Metastatic Breast Carcinoma in the Ovary (tissue), 3 donors: ENCODE measurements around a stretch of chr6.

- PRO-cap, 3 experiments, result no peak in any of the 3 experiments
Measured at GRCh38 chr6:29636149-29636653, 3.2 kb upstream of the GABBR1 start.

- PRO-cap, 3 experiments, result no peak in any of the 3 experiments
Measured at GRCh38 chr6:29708251-29709463, 14.6 kb upstream of the HLA-F start.

DNA sequence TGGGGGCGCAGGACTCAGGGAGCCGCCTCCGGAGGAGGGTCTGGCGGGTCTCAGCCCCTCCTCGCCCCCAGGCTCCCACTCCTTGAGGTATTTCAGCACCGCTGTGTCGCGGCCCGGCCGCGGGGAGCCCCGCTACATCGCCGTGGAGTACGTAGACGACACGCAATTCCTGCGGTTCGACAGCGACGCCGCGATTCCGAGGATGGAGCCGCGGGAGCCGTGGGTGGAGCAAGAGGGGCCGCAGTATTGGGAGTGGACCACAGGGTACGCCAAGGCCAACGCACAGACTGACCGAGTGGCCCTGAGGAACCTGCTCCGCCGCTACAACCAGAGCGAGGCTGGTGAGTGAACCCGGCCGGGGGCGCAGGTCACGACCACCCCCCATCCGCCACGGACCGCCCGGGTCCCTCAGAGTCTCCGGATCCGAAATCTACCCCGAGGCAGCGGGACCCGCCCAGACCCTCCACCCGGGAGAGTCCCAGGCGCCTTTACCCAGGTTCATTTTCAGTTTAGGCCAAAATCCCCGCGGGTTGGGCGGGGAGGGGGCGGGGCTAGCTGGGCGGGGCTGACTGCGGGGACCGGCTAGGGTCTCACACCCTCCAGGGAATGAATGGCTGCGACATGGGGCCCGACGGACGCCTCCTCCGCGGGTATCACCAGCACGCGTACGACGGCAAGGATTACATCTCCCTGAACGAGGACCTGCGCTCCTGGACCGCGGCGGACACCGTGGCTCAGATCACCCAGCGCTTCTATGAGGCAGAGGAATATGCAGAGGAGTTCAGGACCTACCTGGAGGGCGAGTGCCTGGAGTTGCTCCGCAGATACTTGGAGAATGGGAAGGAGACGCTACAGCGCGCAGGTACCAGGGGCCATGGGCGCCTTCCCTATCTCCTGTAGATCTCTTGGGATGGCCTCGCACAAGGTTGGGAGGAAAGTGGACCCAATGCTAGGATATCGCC is 634 bp downstream of the HLA-F start:
- PRO-cap, 3 experiments, result peak in 3 of 3 experiments; most common plus-strand start position 595 of the sequence (in 1); most common minus-strand start position 490 of the sequence (in 3)

DNA sequence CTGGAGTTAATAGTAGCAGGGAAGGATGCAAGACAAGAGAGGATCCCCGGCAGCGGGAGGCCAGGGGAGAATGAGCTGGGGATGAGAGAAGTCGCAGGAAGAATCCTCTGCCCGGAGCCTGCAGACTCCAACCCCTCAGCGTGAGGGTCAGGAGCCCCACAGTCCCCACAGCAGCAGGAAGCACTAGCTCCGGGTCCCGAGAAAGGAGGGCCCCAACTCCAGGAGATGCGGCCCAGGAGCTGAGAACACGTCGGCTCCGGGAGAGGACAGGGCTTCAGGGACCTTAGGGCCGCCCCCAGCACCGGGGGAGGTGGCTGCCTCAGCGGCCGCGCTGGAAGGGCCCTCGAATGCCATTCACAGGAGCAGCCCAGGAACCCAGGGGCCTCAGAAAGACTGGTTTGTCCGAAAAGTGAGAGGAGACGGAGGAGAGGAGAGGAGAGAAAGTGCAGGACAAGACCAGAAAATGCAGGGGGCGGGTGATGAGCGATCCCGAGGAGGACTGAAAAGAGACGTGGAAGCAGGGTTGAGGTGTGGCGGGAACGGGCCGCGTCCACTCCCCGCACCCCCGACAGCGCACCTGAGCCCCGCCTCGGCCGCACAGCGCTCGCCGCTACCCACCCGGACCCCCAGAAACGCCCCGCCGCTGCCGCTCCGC is 25.1 kb downstream of the HLA-F start:
- PRO-cap, 3 experiments, result no peak in any of the 3 experiments

GRCh38 chr6:29887106-29888302 is 54.8 kb upstream of the HLA-A start:
- PRO-cap, 3 experiments, result peak in 3 of 3 experiments; most common plus-strand start chr6:29887730 (in 3); most common minus-strand start chr6:29888081 (in 3)

- PRO-cap, 3 experiments, result no peak in any of the 3 experiments
Measured at GRCh38 chr6:29908678-29909181, 33.6 kb upstream of the HLA-A start.

DNA sequence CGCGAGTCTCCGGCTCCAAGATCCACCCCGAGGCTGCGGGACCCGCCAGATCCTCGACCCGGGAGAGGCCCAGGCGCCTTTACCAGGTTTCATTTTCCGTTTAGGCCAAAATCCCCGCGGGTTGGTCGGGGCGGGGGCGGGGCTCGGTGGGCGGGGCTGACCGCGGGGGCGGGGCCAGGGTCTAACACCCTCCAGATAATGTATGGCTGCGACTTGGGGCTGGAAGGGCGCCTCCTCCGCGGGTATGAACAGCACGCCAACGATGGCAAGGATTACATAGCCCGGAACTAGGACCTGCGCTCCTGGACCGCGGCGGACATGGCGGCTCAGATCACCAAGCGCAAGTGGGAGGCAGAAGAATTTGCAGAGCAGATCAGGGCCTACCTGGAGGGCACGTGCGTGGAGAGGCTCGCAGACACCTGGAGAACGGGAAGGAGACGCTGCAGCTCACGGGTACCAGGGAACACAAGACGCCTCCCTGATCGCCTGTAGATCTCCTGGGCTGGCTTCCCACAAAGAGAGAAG is 15.3 kb upstream of the HLA-A start:
- PRO-cap, 3 experiments, result peak in 3 of 3 experiments; most common plus-strand start position 277 of the sequence (in 3); most common minus-strand start position 81 of the sequence (in 3)

GRCh38 chr6:29943955-29944792 is 1.8 kb downstream of the HLA-A start:
- PRO-cap, 3 experiments, result no peak in any of the 3 experiments

DNA sequence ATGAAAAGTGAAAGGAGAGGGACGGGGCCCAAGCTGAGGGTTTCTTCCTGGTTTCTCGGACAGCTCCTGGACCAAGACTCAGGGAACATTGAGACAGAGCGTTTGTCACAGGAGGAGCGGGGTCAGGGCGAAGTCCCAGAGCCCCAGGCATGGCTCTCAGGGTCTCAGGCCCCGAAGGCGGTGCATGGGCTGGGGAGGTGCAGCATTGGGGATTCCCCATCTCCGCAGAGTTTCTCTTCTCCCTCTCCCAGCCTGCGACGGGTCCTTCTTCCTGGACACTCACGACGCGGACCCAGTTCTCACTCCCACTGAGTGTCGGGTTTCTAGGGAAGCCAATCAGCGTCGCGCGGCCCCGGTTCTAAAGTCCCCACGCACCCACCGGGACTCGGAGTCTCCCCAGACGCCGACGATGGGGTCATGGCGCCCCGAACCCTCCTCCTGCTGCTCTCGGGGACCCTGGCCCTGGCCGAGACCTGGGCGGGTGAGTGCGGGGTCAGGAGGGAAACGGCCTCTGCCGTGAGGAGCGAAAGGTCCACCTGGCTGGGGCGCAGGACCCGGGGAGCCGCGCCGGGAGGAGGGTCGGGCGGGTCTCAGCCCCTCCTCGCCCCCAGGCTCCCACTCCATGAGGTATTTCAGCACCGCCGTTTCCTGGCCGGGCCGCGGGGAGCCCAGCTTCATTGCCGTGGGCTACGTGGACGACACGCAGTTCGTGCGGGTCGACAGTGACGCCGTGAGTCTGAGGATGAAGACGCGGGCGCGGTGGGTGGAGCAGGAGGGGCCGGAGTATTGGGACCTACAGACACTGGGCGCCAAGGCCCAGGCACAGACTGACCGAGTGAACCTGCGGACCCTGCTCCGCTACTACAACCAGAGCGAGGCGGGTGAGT is 54.6 kb upstream of the POLR1H start:
- PRO-cap, 3 experiments, result peak in 1 of 3 experiments; most common minus-strand start position 837 of the sequence (in 1)

GRCh38 chr6:30067813-30068487 is 952 bp downstream of the PPP1R11 start:
- PRO-cap, 3 experiments, result no peak in any of the 3 experiments

- PRO-cap, 3 experiments, result no peak in any of the 3 experiments
Measured at GRCh38 chr6:30070753-30071889, 4.1 kb downstream of the PPP1R11 start.

DNA sequence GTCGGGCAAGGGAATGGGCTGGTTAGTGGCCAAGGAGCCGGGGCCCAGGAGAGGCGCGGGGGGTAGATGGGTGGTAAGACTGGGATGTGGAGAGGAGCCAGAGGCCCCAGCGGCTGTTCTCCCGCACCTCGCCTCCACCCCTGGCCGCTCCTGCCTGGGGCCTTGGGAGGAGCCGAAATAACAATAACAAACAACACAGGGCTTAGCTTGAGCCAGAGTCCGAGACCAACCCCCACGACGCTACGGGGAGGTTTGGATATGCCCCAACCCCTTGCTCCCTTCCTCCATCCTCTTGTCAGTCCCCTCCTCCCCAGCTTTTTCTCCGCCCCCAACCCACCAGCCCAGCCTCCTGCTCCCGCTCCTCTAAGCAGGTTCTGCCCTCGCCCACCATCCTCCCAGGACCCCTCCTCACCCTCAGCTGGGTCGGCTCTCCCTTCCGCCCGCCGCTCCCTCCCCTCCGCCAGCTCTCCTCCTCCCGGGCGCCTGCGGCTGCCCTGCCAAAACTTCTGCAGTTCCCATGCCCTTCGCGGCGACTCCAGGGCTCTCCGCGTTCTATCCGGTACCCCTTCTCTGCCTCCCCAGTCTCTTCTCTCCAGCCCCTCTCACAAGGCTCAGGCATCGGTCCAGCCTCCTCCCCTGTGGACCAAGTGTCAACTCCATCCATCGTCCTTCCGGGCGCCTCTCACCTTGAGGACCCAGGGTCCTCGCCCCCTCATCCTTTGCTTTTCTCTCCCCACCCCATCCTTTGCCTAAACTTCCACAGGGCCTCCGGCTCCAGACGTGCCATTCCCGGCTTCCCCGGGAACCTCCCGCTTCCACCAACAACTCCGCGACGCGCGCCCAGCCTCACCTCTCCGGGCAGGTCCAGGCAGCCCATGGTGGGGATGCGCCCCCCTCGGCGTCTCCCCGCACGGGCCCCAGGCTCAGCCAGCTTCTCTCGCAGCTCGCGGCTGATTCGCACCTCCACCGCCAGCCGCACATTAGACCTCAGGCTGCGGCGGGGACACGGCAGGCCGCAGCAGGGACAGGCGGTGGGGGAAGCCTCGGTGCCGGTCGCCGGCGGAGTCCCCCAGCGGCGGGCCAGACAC is 852 bp downstream of the RNF39 start:
- PRO-cap, 3 experiments, result peak in 1 of 3 experiments; most common plus-strand start position 215 of the sequence (in 1)

DNA sequence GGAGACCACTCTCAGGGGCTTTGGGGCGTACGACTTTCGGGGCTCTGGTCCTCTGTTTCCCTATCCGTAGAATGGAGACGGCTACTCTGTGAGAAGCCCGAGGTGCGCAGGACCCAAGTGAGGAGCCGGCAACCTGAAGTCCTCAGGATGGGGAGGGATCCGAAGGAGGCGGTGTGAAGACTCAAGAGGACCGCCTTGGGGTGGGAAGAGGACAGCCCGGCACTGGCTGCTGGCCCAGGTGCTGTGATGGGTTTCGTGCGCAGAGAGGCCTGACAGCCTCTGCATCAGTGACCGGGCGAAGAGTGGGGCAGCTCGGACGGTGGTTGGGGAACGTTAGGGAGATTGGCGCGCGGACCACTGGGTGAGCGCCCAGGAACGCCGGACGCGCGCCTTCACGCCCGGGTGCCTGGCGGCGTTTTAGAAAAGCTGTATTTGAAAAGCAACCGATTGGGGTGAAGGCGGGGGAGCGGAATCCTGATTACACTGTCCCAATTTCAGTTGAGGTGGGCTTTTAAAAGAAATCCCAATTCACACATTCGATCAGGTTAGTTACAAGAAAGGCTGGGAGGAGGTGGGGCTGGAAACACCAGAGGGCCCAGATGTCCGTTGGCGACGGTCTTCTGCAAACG is 8.7 kb upstream of the TRIM40 start:
- PRO-cap, 3 experiments, result no peak in any of the 3 experiments

- PRO-cap, 3 experiments, result no peak in any of the 3 experiments
Measured at GRCh38 chr6:30187053-30187572, 23.8 kb downstream of the TRIM15 start.

DNA sequence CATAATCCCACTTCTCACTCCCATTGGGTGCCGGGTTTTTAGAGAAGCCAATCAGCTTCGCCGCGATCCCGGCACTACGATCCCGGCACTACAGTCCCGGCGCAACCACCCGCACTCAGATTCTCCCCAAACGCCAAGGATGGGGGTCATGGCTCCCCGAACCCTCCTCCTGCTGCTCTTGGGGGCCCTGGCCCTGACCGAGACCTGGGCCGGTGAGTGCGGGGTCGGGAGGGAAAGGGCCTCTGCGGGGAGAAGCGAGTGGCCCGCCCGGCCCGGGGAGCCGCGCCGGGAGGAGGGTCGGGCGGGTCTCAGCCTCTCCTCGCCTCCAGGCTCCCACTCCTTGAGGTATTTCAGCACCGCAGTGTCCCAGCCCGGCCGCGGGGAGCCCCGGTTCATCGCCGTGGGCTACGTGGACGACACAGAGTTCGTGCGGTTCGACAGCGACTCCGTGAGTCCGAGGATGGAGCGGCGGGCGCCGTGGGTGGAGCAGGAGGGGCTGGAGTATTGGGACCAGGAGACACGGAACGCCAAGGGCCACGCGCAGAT is 46.4 kb upstream of the TRIM26 start:
- PRO-cap, 3 experiments, result peak in 3 of 3 experiments; most common plus-strand start position 88 of the sequence (in 2)

GRCh38 chr6:30285578-30285909 is 41.2 kb upstream of the TRIM39 start:
- PRO-cap, 3 experiments, result no peak in any of the 3 experiments

DNA sequence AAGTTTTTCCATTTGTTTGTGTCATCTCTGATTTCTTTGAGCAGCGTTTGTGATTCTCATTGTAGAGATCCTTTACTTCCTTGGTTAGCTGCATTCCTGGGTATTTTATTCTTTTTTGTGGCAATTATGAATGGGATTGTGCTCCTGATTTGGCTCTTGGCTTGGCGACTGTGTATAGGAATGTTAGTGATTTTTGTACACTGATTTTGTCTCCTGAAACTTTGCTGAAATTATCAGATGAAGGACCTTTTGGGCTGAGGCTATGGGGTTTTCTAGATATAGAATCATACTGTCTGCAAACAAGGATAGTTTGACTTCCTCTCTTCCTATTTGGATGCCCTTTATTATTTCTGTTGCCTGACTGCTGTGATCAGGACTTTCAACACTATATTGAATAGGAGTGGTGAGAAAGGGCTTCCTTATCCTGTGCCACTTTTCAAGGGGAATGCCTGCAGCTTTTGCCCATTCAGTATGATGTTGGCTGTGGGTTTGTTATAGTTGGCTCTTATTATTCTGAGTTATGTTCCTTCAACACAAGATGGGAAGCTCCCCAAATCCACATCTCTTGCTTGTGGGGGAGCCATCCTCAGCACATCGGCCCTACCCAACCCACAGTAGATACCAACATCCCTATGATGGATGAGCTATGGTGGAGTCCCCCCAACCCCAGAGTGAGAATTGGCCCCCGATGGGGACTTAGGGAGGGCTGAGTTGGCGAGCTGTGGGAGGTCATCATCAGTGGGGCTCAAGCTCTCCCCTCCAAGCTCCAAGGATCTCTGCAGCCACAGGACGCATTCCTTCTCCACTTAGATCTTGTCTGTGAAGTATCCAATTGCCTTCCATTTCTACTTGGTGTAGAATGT is 38.4 kb upstream of the TRIM39 start:
- PRO-cap, 3 experiments, result no peak in any of the 3 experiments

DNA sequence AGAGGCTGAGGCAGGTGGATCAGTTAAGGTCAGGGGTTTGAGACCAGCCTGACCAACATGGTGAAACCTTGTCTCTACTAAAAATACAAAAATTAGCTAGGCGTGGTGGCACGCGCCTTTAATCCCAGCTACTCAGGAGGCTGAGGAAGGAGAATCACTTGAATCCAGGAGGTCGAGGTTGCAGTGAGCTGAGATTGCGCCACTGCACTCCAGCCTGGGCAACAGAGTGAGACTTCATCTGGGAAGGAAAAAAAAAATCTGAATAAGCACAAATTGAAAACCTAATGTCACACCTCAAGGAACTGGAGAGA is 40.0 kb downstream of the RPP21 start:
- PRO-cap, 3 experiments, result no peak in any of the 3 experiments

GRCh38 chr6:30494600-30495080 is 5.3 kb downstream of the HLA-E start:
- PRO-cap, 3 experiments, result no peak in any of the 3 experiments

- PRO-cap, 3 experiments, result no peak in any of the 3 experiments
Measured at GRCh38 chr6:30548020-30549253, 7.9 kb downstream of the GNL1 start.